Right cardiac atrium (tissue), 1 donor: Measurements from ENCODE around the genes TUSC1 and IFT74.

GRCh38 chr9:22113223-22113750 is 104.2 kb upstream of the CDKN2B start:
- PRO-cap: no peak

GRCh38 chr9:22239065-22239399 is 207.6 kb upstream of the DMRTA1 start:
- PRO-cap: no peak

GRCh38 chr9:22820668-22820961 is 374.0 kb downstream of the DMRTA1 start:
- PRO-cap: no peak

GRCh38 chr9:23437321-23437576 is 388.8 kb downstream of the ELAVL2 start:
- PRO-cap: no peak

GRCh38 chr9:25607580-25608022 is 70.6 kb downstream of the TUSC1 start:
- PRO-cap: no peak

DNA sequence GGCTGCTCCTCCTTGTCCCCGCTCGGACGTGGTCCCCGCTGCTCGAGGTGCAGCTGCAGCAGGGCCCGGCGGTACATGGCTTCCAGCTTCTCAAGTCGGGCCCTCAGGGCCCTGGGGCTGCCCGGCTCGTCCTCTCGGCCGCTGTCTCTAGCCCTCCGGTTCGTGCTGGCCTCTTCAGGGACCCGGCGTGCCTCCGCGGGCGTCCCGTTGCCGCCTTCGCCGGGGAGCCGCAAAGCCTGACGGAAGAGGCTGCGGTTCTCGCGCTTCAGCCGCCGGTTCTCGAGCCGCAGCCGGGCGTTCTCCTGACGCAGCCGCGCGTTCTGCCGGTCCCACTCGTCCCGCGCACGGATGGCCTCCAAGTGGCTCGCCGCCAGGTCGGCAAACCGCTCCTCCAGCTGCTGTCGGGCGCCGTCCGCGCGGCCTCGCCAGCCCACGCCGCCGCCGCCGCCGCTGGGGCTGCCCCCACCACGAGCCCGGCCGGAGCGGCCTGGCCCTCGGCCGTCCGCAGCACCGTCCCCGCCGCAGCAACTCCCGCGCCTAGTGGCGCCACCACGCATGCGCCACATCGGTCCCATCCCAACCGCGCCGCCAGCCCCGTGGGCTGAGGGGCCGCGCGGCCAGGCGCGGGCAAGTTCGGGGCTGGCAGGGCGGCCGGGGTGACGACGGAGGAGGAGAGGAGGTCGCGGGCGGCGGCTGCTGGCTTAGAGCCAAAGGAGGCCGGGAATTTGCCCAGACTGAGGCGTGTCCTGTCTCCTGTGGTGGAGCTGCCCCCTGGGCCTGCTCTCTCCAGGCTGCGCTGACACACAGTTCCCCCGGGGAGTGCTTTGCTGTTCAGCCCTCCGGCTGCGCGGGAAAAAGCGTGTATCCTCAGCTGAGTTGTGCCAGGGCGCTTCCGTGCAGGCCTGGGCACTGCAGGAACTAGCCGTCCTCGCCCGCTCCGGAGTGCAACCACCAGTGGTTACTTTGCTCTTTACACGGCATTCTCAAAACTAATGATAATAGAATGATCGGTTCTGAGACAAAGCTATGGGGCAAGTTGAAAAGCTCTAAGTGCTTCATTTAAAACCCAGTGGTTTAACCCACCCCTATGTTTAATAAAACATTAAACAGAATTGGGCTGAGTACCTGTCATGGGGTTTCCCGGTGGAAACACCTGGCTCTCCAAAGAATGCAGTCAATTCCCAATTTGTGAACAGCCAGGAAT is at the start of gene TUSC1:
Gene TUSC1 (minus strand): TSS at position 698 of the 1,204 bp plus-strand sequence.
- PRO-cap: bidirectional peak, plus-strand start at position 604 of the sequence, minus-strand start at position 539 of the sequence; bidirectional peak, plus-strand start at position 789 of the sequence, minus-strand start at position 779 of the sequence

DNA sequence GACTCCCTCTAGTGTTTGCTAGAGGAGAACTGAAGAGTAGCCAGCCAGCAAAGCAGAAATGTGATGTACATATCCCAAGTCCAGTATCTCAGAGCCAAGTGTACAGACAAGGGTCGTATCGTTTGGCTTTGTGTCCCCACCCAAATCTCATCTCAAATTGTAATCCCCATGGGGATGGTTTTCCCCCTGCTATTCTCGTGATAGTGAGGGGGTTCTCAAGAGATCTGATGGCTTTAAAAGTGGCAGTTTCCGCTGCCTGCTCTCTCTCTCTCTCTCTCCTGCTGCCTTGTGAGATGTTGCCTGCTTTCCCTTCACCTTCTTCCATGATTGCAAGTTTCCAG is 38.2 kb upstream of the TUSC1 start:
- PRO-cap: no peak

DNA sequence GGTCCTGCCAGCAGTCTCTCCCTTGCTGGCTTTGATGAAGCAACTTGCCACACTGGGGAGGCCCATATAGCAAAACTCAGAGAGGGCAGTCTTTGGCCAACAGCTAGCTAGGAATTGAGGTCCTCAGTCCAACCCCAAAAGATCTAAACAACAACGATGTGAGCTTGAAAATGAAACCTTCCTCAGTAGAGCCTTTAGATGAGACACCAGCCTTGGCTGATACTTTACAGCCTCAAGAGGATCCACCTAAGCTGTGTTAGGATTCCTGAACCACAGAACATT is 8.6 kb upstream of the CAAP1 start:
- PRO-cap: no peak

DNA sequence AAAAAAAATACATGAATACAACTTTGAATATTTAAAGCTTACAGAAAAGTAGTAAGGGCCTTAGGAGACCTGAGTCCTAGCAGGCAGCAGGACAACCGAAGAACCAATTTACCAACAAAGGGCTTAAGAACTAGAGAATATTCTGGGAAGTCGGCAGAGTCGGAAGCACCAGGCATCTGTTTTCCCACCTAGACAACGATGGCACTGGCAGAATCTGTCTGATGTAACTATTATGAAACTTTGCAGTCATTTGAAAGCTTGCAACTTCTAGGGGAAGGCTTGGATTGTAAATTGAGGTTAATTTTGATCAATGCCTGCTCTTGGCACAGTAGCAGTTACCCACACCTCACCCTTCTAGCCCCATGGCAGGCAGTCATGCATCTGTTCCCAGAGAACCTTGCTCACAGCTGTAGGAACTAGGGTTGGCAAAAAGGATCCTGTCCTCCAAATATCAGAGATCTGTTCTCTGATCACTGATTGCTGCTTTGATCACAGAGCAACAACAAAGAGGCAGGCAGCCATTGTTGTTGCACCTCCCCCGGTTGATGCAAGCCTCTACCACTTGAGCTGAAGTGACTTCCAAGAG is 10.7 kb downstream of the PLAA start:
- PRO-cap: no peak

GRCh38 chr9:26955799-26956901 is at the start of gene IFT74:
Gene IFT74 (plus strand): TSS chr9:26956412.
- PRO-cap: bidirectional peak, plus-strand start at chr9:26956459, minus-strand start at chr9:26956255

DNA sequence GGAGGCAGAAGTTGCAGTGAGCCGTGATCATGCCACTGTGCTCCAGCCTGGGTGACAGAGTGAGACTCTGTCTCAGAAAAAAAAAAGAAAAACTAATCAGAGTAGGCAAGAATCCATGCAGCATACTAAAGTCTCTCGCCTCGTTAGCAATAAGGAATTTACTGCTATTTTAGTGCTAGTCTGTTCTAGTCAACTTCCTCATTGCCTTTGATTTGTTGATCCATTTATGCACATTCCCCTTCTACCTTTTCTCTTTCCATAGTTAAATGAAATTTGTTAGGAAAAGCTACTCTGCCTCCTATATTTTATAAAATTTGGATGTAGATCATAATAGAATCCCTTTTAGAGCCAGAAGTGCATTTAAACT is 2.0 kb downstream of the LRRC19 start:
- PRO-cap: no peak

DNA sequence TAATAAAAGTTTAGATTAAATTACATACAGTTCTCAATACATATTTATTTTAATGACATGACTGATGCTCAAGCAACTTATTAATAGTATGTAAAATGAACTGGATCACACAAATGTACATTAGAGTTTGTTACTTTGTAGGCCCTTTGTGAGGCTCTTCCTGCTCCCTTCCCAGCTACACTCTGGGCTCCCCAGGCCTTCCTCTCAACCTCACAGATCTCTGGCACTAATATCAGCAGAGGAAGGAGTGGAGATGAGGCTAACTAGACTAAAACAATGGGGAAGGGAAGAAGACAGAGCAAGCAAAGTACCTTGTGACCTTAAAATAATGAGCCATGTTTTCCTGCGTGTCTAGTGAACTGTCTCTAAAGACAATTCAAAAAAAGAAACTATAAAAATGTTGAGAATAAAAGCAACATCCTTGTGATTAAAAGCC is 30.3 kb upstream of the TEK start:
- PRO-cap: no peak

GRCh38 chr9:27109634-27109965 is 575 bp downstream of the TEK start:
- PRO-cap: no peak

DNA sequence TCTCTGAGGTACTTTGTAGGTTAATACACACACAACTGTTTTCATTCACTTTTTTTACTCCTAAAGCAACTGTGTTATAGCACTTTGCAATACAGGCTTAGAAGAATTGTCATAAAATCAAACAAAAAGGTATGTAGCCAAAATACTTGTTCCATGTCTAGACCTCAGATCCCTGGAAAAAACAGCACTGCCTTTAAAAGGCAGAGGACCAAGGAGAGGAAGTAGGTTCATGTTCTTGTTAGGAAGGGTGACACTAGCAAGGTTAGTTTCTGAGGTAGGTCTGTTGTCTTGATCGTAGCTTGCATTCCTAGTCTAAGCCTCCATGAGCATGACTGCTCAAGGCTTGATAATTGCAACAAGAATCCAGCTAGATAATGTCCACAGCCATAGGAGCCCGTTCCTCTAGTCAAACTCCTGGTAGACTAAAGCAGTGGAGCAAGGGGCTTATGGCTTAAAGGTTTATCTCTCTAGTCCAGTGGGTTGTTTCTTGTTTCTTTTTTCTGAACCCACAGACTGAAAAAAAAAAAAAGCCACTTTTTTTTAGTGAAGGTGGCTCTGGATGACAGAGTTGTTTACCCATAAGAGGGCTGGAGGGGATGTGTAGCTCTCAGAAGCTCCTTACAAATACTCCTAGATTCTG is 2.1 kb downstream of the TEK start:
- PRO-cap: no peak

DNA sequence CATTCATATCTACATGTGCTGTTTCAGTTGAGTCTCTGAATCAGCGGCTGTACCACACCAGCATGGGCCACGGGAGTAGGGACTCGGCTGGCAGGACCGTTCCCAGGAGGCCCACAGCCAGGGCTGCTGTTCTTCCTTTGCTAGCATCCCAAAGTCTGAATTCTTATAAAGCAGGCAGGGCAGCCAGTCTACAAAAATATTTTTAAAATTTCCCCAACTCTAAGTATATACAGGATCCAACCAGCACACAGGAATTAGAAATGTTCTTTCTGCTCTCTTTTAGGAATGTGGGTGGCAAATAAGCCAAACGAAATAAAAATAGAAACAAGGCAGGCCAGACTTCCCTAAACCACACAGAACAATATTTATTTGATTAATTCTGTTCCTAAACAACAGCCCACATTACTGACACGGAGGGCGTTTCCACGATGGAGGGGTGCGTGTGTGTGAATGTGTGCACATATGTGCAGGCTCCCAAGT is 42.9 kb upstream of the EQTN start:
- PRO-cap: no peak

GRCh38 chr9:27340807-27341454 is 44.0 kb upstream of the EQTN start:
- PRO-cap: no peak

GRCh38 chr9:27341553-27341790 is 44.5 kb upstream of the EQTN start:
- PRO-cap: no peak

GRCh38 chr9:27434706-27434995 is 89.4 kb upstream of the IFNK start:
- PRO-cap: no peak

- PRO-cap: no peak
Measured at GRCh38 chr9:27476242-27476681, 47.8 kb upstream of the IFNK start.

- PRO-cap: no peak
Measured at GRCh38 chr9:27531442-27531792, 1.8 kb upstream of the MOB3B start.